Colon Carcinoma Metastatic in the Lung (tissue), 2 donors: ENCODE measurements around a stretch of chr17.

DNA sequence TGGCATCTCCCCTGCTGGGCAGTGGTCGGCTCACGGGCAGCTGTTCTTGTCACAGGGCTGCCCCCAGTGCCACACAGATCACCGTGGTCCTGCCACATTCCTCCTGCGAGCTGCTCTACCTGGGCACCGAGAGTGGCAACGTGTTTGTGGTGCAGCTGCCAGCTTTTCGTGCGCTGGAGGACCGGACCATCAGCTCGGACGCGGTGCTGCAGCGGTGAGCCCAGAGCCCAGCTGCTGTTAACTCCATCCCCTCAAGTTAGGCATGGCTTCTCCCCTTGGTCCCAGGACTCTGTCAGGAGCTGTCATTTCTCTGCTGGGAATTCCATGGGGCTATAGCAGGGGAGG lies 28.4 kb upstream of the MYO15B start:
- PRO-cap, 2 experiments = no peak in any of the 2 experiments

GRCh38 chr17:75566333-75567269 lies 21.0 kb upstream of the MYO15B start:
- PRO-cap, 2 experiments = no peak in any of the 2 experiments

GRCh38 chr17:75577657-75578302 lies 9.8 kb upstream of the MYO15B start:
- PRO-cap, 2 experiments = no peak in any of the 2 experiments

DNA sequence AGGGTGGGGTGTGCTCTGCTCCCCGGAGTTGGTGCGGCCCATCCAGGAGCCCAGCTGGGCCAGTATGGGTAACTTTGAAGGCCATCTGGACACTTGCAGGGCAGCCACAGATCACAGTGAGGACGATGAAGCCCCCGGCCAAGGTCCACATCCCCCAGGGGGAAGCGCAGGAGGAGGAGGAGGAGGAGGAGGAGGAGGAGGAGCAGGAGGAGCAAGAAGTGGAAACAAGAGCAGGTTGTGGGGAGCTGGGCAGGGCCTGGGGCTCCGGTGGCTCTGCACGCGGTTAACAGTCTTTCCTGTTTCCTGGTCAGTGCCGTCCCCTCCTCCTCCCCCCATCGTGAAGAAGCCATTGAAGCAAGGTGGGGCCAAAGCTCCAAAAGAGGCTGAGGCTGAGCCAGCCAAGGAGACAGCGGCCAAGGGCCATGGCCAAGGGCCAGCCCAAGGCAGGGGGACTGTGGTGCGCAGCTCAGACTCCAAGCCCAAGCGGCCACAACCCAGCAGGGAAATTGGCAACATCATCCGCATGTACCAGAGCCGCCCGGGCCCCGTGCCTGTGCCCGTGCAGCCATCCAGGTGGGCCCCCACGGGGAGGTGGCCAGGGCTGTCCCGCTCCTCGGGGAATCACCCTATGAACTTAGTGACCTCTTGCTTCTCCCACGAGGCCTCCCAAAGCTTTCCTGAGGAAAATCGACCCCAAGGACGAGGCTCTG lies 16.9 kb upstream of the SMIM5 start:
- PRO-cap, 2 experiments = no peak in any of the 2 experiments

DNA sequence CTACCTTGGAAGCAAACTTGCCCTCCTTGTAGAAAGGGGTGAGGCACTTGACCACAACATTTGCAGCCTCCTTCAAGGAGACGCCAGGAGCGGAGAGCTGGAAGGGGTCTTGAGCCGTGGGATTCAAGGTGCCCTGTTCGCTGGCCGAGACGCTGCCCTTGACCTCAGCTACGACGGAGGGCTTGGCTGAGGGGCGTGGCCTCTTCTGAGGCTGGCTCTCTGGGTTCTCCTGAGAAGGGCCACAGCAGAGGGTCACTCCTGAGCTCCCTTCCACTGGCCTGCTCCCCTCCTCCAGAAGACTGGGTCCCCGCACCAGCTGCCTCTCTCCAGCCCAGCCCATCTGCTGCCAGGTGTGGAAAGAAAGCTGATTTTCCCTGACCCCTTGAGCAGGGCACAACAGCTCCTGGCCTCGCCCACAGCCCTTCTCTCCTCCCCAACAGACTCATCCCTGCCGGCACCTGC lies 5.0 kb upstream of the SMIM5 start:
- PRO-cap, 2 experiments = no peak in any of the 2 experiments

- PRO-cap, 2 experiments = no peak in any of the 2 experiments
These were observed 3.1 kb downstream of the SMIM5 start for GRCh38 chr17:75636222-75636824.

- PRO-cap, 2 experiments = no peak in any of the 2 experiments
These were observed 272 bp downstream of the RECQL5 start for GRCh38 chr17:75666796-75666967.

GRCh38 chr17:75697972-75698343 lies 23.3 kb upstream of the ITGB4 start:
- PRO-cap, 2 experiments = peak in 2 of 2 experiments; most common plus-strand start chr17:75698156 (in 2)

DNA sequence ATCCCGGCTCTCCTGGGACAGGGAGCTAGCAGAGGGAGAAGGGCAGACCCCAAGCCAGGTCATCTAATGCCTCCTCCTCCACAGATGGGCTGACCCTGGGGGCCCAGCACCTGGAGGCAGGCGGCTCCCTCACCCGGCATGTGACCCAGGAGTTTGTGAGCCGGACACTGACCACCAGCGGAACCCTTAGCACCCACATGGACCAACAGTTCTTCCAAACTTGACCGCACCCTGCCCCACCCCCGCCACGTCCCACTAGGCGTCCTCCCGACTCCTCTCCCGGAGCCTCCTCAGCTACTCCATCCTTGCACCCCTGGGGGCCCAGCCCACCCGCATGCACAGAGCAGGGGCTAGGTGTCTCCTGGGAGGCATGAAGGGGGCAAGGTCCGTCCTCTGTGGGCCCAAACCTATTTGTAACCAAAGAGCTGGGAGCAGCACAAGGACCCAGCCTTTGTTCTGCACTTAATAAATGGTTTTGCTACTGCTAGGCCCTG lies 7.6 kb downstream of the GALK1 start:
- PRO-cap, 2 experiments = no peak in any of the 2 experiments

DNA sequence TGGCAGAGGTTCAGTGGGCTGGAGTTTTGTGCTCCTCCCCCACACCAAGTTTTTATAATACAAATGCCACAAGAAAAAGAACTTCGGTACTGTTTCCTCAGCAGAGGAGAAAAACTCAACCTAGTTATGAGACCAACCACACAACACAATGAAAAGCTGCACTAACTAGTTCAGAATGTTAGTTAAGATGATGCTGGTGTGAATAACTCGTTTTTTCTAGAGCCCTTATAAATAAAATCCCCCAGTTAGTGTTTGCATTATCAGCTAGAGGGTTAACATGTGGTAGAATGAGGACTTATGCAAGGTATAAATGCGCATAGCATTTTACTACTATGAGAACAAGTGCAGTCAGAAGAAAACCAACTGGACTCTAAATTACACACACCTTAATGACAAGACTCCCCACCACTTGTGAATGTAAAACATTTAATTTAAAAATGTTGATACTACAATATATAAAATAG lies 1.9 kb downstream of the H3-3B start:
- PRO-cap, 2 experiments = no peak in any of the 2 experiments

- PRO-cap, 2 experiments = no peak in any of the 2 experiments
These were observed 1.5 kb downstream of the H3-3B start for GRCh38 chr17:75778075-75778535.

- PRO-cap, 2 experiments = no peak in any of the 2 experiments
These were observed 24.0 kb downstream of the UNC13D start for GRCh38 chr17:75820148-75820620.

- PRO-cap, 2 experiments = no peak in any of the 2 experiments
These were observed 19.5 kb downstream of the UNC13D start for GRCh38 chr17:75824340-75825515.

DNA sequence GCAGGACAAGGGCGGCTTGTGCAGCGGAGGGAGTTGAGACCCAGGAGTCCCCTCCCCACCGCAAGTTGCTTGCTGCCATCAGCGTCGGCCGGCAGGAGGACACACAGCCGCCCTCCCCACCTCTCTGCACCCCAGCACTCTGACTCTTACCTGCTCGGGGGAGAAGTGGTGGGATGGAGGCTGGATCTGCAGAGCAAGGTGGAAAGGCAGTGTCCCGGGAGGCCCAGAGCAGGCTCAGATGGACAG lies 947 bp downstream of the UNC13D start:
- PRO-cap, 2 experiments = no peak in any of the 2 experiments

DNA sequence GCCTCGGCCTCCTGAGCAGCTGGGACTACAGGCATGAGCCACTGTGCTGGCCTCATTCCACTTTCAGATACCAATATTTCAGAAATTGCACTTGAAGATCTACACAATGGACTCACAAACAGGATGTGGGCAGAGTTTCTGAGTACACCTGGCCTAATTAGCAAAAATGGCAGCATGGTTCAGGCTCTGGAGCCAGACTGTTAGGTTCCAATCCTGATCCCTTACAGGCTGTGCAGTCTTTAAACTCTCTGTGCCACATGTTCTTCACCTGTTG lies 32.2 kb downstream of the RNF157 start:
- PRO-cap, 2 experiments = no peak in any of the 2 experiments

GRCh38 chr17:76222076-76222640 lies 18.1 kb downstream of the RNF157 start:
- PRO-cap, 2 experiments = no peak in any of the 2 experiments

GRCh38 chr17:76240969-76241643 lies 813 bp upstream of the RNF157 start:
- PRO-cap, 2 experiments = no peak in any of the 2 experiments

GRCh38 chr17:76260597-76260924 lies 4.6 kb upstream of the UBALD2 start:
- PRO-cap, 2 experiments = no peak in any of the 2 experiments

DNA sequence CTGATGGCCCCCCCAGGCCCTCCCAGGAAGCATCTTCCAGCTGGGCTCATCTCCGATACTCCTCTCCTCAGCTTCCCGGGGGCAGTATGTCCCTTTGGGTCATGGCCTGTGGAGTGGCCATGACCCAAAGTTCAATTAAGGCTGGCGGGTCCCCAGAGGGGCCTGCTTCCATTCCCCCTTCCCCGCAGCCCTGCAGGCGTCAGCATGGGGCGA lies 6.4 kb downstream of the UBALD2 start:
- PRO-cap, 2 experiments = no peak in any of the 2 experiments

GRCh38 chr17:76361795-76362283 lies 8.1 kb upstream of the PRPSAP1 start:
- PRO-cap, 2 experiments = no peak in any of the 2 experiments